Right atrium auricular region (tissue), 2 donors: ENCODE measurements around a stretch of chr6.

- PRO-cap = no peak
- RAMPAGE, long total RNA, 2 experiments = no peak in any of the 2 experiments
These were observed 11.7 kb downstream of the IFNGR1 start for GRCh38 chr6:137207590-137207809.

DNA sequence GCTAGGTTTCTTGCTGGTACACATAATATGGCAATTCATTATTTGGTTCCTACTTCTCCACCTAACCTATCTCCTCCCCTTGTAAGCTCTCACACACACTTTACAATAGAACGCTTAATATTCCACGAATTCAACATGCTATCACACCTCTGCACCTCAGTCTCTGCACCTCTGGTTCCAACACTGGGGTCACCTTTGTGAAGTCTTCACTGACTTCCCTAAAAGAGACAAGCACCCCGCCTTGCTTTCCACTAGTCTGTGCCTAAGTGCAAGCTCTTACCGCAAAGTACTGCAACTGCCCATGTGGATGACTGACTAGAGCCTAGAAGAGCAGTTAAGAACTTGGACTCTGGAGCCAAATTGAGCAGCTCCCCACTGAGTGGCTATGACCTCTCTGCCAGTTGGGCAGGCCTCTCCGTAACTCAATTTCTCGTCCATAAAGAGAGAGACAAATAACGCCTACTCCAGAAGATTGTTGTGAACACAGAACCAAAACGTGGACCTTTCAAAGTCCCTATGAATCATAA, 1.4 kb downstream of the IFNGR1 start:
- PRO-cap = bidirectional peak, plus-strand start at position 467 of the sequence, minus-strand start at position 260 of the sequence
- RAMPAGE, long total RNA, 2 experiments = no peak in any of the 2 experiments

DNA sequence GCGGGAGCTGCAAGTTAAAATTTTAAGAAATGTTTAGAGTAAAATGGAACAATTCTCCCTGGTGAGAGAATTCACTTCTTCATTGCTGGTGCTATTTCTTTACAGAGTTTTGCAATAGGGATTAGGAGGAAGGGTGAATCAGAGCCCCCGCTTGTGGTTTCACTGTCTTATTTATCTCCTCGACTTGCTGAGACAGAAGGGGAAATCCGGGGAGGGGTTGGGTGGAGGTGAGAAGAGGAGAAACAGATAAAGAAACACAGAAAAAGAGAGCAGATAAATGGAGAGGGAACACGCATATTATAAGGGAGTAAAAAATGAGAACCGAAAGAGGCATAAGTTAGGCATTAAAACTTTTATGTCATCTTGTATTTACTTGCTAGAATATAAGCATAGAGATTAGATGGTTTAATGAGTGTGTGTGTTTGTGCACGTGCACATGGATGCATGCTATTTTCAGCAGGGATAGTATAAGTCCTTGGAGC, 105.0 kb downstream of the OLIG3 start:
- PRO-cap = no peak
- RAMPAGE, long total RNA, 2 experiments = no peak in any of the 2 experiments

- PRO-cap = no peak
- RAMPAGE, long total RNA, 2 experiments = no peak in any of the 2 experiments
These were observed 79.5 kb downstream of the OLIG3 start for GRCh38 chr6:137414740-137414962.

- PRO-cap = no peak
- RAMPAGE, long total RNA, 2 experiments = no peak in any of the 2 experiments
These were observed 90.2 kb upstream of the TNFAIP3 start for GRCh38 chr6:137776964-137777163.

- PRO-cap = no peak
- RAMPAGE, long total RNA, 2 experiments = no peak in any of the 2 experiments
These were observed 86.5 kb upstream of the TNFAIP3 start for GRCh38 chr6:137780201-137781249.

GRCh38 chr6:137849214-137849771, 17.8 kb upstream of the TNFAIP3 start:
- PRO-cap = no peak
- RAMPAGE, long total RNA, 2 experiments = no peak in any of the 2 experiments

DNA sequence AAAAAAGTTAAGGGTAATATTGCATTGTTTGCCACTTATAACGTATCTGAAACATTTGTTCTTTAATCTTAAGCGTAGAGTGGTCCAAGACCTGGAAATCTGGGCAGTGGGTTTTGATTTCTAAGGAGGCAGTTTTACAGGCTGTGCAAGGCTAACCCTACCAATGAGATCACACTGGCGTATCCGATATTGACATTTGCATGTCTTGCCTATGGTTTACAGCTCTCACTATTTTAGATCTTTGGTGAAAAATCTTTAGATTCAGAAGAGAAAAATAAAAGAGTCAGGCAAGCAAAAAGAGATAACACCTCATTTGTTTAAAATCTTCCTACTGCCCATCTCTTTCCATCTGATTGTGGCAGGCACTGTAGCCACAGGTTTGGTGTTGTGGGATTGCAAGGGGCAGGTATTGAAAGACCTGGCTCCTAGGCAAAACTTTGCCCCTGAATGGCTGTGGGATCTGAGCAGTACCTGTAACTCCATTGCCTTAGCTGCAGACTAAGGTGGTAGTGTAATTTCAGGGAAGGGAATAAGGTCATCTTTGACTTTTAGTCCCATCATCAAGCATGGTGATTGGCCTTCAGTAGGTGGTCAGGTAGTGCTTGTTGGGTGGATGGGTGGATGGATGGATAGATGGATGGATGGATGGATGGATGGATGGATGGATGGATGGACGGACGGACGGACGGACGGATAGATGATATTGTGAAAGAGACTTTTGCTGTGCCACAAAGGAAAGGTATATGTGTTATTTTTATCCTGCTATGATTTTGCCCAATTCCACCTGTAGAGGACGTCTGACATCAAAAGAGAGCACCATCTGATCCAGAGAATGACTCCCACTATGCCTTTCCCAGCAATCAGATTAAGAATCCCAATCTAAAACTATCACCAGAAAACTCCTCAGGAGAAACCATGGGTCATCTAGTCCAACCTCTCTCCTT, 1.9 kb downstream of the TNFAIP3 start:
- PRO-cap = no peak
- RAMPAGE, long total RNA, 2 experiments = no peak in any of the 2 experiments

GRCh38 chr6:137879014-137879386, 11.9 kb downstream of the TNFAIP3 start:
- PRO-cap = no peak
- RAMPAGE, long total RNA, 2 experiments = no peak in any of the 2 experiments

DNA sequence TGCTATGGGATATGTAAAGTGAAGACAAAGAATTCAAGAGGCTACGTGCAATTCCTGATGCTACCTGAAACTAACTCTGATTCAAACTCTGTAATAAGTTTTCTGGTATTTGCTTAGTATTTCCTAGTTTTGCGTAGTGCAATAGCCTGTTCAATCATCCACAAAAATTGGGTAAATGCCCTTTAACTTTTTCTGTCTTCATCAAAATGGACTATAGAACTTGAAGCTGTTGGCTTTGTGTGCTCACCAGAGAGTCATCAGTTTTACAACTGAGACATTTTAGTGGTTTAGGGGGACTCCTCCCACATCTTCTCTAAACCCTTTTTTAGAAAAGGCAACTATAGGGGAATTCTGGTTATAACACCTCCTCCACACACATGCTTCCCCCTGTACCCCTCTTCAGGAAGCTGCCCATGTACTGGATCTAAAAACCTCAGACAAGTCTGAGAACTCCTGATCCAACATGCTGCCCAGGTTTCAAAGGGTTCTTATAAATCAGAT, 73.1 kb downstream of the TNFAIP3 start:
- PRO-cap = no peak
- RAMPAGE, long total RNA, 2 experiments = no peak in any of the 2 experiments

DNA sequence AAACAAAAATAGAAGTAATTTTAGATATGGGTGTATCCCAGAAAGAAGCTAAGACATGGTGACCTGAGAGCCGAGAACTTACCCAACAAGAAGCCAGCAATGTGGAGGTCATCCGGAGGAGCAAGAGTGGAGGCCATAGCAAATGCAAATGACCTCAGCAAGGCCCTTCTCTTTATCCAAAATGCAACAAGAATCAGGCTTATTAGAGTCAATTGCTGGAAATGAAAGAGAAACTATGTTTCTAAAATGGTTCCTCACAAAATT, 90.4 kb downstream of the TNFAIP3 start:
- PRO-cap = no peak
- RAMPAGE, long total RNA, 2 experiments = no peak in any of the 2 experiments

- PRO-cap = no peak
- RAMPAGE, long total RNA, 2 experiments = no peak in any of the 2 experiments
These were observed 4.8 kb downstream of the PERP start for GRCh38 chr6:138102390-138102894.

GRCh38 chr6:138262488-138263341, 44.4 kb upstream of the PBOV1 start:
- PRO-cap = no peak
- RAMPAGE, long total RNA, 2 experiments = no peak in any of the 2 experiments

GRCh38 chr6:138469044-138469375, 30.3 kb downstream of the NHSL1 start:
- PRO-cap = no peak
- RAMPAGE, long total RNA, 2 experiments = no peak in any of the 2 experiments

DNA sequence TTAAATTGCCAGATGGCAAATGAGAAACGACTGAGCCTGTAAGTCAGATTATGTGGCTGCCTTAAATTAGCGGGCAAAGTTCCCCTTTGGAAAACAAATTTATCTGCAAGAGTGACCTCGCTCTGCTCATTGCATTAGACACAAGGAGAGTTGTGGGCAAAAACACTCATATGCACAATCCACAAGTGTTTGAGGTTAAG, 1.5 kb upstream of the NHSL1 start:
- PRO-cap = no peak
- RAMPAGE, long total RNA, 2 experiments = no peak in any of the 2 experiments

DNA sequence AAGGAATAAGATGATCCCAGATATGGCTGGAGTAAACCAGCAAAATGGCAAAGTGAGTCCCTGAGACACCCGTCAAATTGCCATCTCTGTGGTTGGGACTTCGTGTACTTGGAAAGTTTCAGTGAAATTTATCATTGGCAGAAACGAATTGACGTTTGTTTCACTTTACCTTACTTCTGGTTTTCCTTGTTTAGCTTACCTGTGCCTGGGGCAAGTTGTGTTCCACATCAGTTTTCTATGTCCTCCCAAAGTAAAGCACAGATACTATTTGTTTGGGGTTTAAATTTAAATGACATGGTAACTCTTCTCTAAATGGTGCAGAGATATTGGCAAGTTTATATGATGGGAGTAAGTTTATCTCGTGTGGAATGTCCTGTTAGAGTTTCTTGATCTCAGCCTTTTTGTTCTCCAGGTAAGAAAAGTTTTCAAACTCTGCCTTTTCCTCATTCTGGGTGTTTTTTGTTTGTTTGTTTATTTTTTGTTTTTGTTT, 56.7 kb downstream of the ECT2L start:
- PRO-cap = no peak
- RAMPAGE, long total RNA, 2 experiments = no peak in any of the 2 experiments

DNA sequence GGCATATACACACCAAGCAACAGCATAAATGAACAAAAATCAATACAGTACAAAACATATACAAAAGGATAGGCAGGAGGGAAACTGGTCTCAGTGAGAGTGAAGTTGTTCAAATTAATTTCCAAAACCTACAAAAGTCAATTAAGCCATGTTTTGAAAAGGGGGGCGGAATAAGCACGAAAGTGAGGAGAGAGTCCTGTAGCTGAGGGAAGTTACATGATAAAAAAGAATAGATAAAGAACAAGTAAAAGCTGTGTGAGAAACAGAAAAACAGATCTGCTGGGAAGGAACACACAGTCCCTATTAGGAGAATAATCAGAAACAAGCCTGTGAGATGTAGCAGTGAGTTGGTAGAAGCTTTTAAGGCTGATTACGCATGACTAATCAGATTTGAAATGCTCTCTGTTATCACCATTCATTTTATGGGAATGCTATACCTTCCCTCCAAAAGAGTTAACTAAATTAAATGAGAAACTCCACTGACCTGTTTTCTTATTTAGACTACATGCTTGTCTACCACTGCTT, 15.9 kb downstream of the REPS1 start:
- PRO-cap = no peak
- RAMPAGE, long total RNA, 2 experiments = no peak in any of the 2 experiments

- PRO-cap = no peak
- RAMPAGE, long total RNA, 2 experiments = no peak in any of the 2 experiments
These were observed 809 bp upstream of the ABRACL start for GRCh38 chr6:139027604-139028268.

GRCh38 chr6:139137445-139138436, 2.9 kb downstream of the HECA start:
- PRO-cap = no peak
- RAMPAGE, long total RNA, 2 experiments = no peak in any of the 2 experiments

GRCh38 chr6:139219270-139219788, 72.5 kb downstream of the TXLNB start:
- PRO-cap = unidirectional peak, plus-strand start at chr6:139219658
- RAMPAGE, long total RNA, 2 experiments = no peak in any of the 2 experiments